ENCODE measurements around the gene P2RX4.

DNA sequence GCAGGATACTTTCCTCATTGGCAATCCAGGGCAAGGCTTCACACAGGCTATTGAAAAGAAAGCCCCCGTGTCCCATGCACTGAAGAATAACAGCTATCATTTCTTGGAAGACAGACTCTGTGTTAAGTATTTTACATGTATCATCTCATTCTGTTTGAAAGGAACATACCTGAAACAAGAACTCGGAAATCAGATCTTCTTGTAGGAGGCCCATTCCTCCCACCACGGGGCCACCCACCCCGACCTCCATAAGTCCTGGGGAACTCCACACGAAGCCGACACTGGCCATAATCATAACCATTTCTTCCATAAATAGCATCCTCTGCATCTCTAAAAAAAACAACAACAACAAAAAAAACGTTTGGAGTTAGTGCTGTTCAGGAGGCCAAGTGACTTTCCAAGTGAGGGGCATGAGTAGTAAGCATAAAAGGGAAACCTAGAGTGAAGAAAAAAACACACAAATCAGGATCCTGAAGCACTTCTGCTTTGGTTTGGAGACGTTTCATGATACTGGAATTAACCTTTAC lies 4.0 kb downstream of the SRSF9 start:
- CAGE, long polyA plus RNA, result no peak
- RRBS, result no CpG with 5 or more reads among the region's 8 CpGs

GRCh38 chr12:120552246-120552689 lies 18.1 kb downstream of the RNF10 start:
- CAGE, long polyA plus RNA, result no peak
- RRBS, result no CpG with 5 or more reads among the region's 6 CpGs

DNA sequence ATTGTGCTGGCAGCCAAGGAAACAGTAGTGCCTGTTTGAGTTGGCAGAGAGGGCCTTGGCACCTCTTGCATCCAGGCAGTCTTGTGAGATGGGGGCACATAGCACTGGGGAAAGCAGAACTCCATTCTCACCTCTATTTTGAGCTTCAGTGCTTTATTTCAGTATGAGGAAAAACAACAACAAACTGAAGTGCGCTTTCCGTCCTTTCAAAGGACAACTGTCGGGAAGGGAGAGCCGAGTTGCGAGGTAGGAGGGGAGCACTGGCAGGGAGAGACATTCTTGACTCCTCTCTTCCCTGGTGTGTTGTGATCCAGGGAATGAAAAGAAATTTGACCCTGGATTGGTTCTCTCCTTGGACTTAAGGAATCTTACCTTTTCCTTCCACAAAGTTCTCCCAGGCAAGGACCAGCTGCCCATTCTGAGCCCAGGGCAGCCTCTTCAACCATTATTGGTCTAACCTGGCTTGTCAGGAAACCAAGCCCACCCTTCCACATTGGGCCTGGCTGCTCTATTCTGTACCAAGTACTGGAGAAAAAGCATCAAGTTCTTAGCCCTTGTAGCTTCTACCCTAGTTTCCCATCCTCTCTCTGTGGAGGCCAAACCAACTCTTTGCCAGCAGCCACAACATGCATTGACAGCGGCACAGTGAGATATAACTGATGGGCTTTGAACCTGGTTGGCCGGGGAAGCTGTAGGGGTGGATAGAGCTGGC lies 9.1 kb upstream of the UNC119B start:
- CAGE, long polyA plus RNA, result no peak
- RRBS, result no CpG with 5 or more reads among the region's 7 CpGs

GRCh38 chr12:120720244-120721209 lies 5.1 kb upstream of the ACADS start:
- CAGE, long polyA plus RNA, result no peak
- RRBS, result no CpG with 5 or more reads among the region's 9 CpGs

DNA sequence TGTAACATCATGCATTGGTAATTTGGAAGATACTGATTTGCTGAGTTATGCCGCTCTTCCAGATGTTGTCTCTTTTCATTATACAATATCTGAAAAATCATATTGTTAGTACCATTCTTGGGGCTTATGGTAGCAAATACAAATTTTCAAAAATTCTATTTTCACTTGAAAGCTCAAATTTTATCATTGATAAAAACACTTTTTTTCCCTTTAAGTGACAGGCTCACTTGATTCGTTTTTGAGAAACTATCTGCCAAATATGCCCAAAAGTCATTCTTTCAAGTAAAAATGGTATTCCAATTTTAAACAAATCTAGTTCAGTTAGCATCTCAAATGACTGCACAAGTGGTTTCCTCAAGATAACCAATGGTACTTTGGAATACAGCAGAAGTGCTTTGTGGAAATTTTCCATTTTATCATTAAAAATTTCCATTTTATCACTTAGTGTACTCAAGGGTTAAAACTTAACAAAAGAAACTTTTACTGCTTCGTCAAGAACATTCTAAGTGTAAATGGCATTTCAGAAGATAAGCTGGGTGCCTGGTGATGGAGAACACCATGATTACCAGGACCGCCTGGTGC lies 84.8 kb downstream of the SPPL3 start:
- CAGE, long polyA plus RNA, result no peak
- RRBS, result no CpG with 5 or more reads among the region's 4 CpGs

DNA sequence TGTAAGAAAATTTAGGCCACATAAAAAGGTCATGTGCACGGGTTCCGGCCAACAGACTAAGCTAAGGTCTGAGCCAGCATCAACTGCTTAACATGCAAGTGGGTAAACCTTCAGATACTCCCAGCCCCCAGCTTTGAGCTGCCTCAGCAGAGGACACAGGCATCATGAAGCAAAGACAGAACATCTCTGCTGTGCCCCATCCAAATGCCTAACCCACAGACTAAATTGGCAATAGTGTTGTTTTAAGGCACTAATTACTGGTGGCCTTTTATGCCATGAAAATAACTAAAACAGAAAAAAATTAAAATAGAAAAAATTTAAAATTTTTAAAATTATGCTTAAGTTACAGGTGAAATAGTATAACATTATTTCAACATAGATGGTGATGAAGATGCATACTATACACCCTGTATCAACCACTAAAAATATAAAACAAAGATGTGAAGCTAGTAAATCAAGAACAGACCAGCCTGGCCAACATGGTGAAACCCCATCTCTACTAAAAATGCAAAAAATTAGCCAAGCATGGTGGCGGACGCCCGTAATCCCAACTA lies 29.1 kb downstream of the SPPL3 start:
- CAGE, long polyA plus RNA, result no peak
- RRBS, result no CpG with 5 or more reads among the region's 5 CpGs

GRCh38 chr12:120891040-120891699 lies 13.0 kb downstream of the SPPL3 start:
- CAGE, long polyA plus RNA, result no peak
- RRBS, result no CpG with 5 or more reads among the region's 6 CpGs

GRCh38 chr12:120956687-120957287 lies 21.6 kb upstream of the HNF1A start:
- CAGE, long polyA plus RNA, result no peak
- RRBS, result no CpG with 5 or more reads among the region's 3 CpGs

DNA sequence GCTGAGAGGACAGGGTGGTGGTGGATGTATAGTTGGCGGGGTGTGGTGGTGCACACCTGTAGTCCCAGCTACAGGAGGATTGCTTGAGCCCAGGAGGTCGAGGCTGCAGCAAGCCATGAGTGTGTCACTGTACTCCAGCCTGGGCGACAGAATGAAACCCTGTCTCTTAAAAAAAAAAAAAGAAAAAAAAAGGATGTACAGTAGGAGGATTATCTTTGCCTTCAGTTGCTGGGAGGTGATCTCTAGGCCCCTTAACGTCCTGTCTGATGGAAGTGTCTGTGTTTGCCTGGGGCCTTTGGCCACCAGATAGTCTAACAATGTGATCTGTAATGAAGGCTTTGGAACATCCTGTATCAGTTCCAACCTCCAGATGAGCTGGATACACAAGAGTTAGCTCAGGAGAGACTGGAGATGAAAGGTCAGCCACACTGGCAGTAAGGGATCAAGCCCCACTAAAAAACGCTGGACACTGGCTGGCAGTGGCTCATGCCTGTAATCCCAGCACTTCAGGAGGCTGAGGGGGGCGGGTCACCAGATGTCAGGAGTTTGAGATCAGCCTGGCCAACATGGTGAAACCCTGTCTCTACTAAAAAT lies 19.2 kb upstream of the HNF1A start:
- CAGE, long polyA plus RNA, result no peak
- RRBS, result no CpG with 5 or more reads among the region's 6 CpGs

GRCh38 chr12:120967141-120967943 lies 11.0 kb upstream of the HNF1A start:
- CAGE, long polyA plus RNA, result no peak
- RRBS, result no CpG with 5 or more reads among the region's 16 CpGs

DNA sequence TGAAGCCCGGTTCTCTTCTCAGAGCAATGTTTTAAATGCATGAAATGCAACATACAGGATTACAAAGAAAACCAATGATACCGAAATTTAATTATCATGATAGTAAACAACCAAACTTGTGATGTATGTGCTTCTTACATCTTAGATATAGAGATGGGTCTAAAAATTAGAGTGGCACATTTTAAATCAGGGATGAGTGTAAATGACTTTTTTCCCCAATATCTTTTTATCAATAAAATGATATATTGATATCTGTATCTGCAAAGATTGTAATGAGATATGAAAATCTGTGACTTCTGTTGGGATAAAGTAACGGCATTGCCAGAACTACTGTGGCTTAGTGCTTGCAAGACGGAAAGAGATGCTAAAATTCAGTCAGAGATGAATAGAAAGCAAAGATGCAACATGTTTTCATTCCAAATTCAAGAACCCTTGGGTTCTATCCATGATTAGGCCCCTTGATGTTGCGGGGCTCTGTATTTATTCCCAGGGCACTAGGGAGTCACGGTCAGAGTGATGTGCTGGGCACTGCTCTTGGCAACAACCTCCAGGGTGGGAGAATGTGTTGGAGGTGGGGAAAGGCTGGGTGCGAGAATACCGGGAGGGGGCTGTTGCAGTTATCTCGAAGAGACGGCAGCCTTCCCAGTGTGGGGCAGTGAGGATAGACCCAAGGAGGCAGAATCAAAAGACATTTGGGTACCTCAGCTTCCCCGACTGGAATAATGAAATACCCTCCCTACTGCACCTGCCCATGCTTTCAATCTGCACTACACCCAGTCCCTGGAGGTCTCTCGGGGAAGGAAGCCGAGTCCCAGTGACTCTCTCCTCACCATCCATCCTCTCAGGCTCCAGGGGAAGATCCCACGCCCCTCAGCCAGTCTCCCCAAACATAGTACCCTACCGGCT lies 605 bp downstream of the C12orf43 start:
- CAGE, long polyA plus RNA, result no peak
- RRBS, result 6% methylated on average over 1 of the region's 15 CpGs

GRCh38 chr12:121126213-121126928 lies 6.3 kb upstream of the P2RX7 start:
- CAGE, long polyA plus RNA, result no peak
- RRBS, result no CpG with 5 or more reads among the region's 10 CpGs

GRCh38 chr12:121138334-121138741 lies 5.7 kb downstream of the P2RX7 start:
- CAGE, long polyA plus RNA, result no peak
- RRBS, result no CpG with 5 or more reads among the region's 5 CpGs

GRCh38 chr12:121196841-121197444 lies 13.0 kb upstream of the P2RX4 start:
- CAGE, long polyA plus RNA, result no peak
- RRBS, result no CpG with 5 or more reads among the region's 9 CpGs

DNA sequence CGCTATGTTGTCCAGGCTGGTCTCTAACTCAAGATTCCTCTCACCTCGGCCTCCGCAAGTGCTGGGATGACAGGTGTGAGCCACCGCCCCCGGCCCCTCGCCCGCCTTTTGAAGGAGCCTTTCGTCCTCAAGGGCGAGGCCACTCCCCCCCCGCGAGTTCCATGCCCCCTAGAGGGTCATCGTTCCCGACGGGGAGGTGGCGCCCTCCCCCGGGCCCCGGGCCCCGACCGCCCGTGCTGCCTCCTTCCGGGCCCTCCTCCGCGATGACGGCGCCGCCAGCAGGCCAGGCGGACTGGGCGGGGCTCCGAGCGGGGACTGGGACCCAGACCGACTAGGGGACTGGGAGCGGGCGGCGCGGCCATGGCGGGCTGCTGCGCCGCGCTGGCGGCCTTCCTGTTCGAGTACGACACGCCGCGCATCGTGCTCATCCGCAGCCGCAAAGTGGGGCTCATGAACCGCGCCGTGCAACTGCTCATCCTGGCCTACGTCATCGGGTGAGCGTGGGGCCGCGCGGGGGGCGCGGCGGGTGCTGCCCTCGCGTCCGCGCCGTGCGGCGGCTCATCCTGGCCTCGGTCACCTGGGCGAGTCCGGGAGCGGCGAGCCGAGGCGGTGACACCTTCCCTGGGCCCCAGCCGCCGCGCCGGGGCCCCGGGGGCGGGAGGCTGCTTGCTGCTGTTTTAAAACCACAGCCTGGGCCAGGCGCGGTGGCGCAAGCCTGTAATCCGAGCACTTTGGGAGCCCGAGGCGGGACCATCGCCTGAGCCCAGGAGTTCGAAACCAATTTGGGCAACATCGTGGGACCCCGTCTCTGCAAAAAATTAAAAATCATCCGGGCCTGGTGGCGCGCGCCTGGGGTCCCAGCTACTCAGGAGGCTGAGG lies at the start of gene P2RX4:
Gene P2RX4, plus strand, starts transcription at position 325 of the 879 bp plus-strand sequence.
- CAGE, long polyA plus RNA, result no peak
- RRBS, result 2% methylated on average over 9 of the region's 94 CpGs

DNA sequence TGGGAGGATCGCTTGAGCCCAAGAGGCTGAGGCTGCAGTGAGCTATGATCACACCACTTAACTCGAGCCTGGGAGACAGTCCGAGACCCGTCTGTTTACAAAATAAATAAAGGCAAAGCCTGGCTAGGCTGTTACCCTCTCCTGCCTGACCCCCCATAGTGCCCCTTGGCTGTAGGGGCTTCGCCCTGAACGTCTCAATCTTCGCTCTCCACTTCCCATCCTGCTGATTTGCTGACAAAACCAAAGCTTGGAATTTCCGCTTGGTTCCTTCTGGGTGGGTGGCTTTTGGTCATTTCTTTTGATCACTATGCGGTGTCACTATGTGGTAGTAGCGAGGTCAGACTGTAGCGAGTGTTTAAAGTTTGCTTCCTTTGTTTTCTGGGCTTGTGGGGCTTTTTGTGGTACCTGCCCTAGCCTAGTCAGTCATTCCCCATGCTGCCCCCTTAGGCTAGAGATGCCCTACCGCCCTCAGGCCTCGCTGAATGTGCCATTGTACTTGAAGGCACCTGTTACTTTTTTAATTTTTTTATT lies 820 bp downstream of the P2RX4 start:
- CAGE, long polyA plus RNA, result no peak
- RRBS, result no CpG with 5 or more reads among the region's 13 CpGs

DNA sequence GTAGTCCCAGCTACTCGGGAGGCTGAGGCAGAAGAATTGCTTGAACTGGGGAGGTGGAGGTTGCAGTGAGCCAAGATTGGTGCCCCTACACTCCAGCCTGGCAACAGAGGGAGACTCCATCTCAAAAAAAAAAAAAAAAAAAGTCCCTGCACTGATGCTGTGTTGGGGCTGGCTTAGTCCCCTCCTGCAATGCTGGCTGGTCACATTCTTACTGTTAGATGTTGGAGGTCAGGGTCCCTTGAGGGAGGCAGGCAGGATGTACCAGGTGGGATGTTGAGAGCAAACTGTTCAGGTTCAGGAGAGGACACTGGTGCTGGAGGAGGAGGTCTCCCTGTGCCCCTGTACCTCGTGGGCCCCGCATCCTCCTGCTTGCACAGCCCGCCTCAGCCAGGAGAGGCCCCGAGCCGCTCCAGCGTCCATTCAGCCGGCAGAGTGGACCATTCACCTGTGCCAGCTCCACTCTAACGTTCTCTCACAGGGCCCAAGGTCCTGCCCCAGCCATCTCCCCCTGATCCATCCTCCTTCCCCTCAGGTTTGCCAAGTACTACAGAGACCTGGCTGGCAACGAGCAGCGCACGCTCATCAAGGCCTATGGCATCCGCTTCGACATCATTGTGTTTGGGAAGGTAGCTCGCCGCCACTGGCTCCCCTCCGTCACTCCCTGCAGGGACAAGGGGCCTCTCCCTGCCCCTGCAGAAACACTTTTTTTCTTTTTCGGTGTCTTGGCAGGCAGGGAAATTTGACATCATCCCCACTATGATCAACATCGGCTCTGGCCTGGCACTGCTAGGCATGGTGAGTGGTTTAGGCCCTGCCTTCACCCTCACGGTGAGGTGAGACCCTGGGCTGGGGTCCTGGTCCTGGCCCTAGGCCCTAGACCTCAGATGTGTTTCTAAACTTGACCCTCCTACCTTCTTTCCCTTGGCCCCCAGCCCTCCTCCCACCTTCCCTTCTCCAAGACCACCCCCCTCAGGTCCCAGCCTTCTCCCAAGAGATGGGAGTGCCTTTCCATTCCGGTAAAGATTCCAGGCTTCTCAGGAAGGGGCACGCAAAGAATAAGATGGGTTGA lies 22.3 kb downstream of the P2RX4 start:
- CAGE, long polyA plus RNA, result no peak
- RRBS, result no CpG with 5 or more reads among the region's 22 CpGs

DNA sequence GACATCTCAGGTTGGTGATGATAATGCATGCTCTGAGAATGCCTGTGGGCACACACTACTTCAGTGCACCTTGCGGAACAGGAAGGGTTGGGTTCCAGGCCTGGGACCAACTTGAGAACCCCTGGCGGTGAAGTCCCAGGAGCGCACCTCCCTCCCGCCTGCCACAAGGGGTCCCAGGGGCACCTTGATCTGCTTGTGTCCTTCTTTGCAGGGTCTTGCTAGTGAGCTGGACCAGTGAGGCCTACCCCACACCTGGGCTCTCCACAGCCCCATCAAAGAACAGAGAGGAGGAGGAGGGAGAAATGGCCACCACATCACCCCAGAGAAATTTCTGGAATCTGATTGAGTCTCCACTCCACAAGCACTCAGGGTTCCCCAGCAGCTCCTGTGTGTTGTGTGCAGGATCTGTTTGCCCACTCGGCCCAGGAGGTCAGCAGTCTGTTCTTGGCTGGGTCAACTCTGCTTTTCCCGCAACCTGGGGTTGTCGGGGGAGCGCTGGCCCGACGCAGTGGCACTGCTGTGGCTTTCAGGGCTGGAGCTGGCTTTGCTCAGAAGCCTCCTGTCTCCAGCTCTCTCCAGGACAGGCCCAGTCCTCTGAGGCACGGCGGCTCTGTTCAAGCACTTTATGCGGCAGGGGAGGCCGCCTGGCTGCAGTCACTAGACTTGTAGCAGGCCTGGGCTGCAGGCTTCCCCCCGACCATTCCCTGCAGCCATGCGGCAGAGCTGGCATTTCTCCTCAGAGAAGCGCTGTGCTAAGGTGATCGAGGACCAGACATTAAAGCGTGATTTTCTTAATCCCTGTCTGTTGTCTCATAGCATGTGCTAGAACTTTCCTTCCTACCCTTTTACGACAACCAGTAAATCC lies 23.6 kb downstream of the P2RX4 start:
- CAGE, long polyA plus RNA, result no peak
- RRBS, result no CpG with 5 or more reads among the region's 20 CpGs

DNA sequence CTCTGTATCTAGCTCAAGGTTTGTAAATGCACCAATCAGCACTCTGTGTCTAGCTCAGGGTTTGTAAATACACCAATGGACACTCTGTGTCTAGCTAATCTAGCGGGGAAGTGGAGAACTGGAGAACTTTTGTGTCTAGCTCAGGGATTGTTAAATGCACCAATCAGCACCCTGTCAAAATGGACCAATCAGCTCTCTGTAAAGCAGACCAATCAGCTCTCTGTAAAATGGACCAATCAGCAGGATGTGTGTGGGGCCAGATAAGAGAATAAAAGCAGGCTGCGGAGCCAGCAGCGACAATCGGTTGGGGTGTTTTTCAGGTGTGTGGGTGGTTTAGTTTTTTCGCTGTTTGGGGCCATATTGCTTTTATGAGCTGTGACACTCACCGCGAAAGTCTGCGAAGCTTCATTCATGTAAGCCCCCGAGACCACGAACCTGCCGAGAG lies 22.9 kb upstream of the ANAPC5 start:
- CAGE, long polyA plus RNA, result no peak
- RRBS, result no CpG with 5 or more reads among the region's 11 CpGs

DNA sequence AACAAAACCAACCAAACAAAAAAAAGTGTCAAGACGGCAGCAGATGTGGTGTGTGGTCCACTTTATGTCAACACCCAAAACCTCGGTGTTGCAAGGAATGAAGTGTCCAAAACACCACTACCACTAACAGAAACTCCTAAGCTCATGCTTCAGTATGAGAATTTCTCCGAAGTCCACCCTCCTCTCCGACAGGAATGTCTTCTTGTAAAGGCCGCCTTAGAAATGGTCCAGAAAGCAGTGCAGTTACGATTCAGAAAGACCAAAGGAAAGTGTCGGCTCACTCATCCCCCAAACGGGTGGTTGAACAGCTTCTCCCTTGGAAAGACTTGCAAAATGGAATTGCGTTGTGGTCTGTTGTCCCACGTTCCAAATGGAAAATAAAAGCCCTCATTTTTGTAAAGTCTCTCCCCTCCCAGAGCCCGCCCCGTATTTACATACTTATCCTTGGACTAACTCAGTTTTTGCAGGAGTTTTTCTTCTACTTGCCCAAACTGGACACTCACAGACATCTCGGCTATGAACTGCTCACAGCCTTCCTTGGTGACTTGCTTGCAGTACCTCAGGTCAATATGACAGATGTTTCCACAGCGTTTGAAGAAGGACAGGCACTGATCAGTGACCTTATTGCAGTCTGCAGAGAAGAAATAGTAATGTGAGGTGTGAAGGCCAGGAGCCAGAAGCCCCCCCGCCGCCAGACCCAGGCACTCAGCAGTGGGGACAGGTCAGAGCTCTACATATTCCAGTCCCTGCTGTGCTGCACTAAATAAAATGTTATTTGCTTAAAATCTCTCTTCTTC lies 30.1 kb downstream of the RNF34 start:
- CAGE, long polyA plus RNA, result no peak
- RRBS, result no CpG with 5 or more reads among the region's 16 CpGs

Measured in AG04450 (cell line).